Rectum (tissue), 1 donor: ENCODE measurements around a stretch of chr20.

DNA sequence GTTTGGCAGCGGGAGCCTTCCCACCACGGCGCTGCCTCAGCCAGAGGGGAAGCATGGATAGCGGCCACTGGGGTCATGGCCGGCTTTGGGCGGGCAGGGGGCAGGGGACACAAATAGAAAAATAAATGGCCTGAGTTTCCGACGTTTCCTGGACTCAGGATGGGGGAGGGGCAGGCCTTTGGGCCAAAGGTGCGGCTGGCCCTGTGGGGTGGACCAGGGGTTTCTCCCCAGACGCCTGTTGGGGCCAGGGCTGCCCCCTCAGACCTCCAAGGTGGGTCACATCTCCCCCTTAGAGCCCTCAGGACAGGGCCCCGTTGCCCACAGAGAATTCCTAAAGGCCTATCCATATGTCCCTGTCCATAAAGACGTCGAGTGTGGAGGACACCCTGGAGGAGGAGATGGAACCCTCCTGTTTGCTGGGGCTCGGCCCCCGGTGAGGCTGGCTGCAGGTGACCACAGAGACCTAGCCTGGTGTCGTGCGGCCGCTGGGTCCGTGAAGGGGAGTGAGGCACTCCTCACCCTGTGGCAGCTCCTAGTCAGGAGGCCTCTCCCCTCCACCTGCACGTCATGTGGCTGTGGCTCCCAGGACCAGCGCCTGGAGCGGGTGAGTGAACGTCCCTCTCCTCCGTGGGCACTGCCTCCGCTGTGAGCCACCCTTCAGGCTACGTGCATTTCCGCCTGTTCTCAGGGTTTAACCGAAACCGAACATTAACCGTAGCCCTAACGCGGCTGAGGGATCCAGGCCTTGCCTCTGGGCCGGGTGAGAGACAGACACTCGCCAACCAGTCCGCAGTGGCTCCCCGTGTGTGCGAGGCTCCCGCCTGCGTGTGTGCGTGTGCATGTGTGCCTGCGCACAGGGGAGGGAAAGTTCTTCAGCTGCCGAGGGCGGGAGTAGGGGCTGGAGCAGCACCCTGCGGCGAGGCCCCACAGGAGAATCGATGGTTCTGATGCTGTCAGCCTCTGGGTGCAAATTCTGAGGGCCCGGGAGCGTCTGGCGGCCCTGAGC, 6.1 kb upstream of the TCEA2 start:
- PRO-cap, result no peak

DNA sequence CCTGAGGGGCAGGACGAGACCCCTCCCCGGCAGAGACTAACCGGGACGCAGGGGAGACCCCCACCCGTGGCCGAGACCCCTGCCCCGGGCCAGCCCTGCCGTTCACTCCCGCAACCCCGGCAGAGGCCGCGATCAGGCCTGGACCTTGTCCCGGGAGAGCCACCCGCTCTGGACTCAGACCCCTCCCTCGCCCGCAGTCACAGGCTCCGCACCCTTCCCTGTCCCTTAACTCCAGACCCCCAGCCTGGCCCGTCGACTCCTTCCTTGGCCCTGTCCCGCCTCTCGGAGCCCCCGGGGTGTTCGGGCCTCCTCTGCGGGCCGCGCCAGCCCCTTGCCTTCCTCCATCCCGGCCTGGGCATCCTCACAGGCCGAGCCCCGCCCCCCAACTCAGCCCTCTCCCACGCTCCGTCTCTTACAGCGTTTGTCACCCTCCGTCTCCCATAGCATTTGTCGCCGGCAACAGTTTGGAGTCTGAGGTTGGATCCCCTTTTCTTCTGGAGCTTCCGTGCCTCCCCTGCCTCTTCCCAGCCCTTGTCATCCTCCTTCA, 549 bp downstream of the TCEA2 start:
- PRO-cap, result unidirectional peak, minus-strand start at position 119 of the sequence; bidirectional peak, plus-strand start at position 462 of the sequence, minus-strand start at position 389 of the sequence

DNA sequence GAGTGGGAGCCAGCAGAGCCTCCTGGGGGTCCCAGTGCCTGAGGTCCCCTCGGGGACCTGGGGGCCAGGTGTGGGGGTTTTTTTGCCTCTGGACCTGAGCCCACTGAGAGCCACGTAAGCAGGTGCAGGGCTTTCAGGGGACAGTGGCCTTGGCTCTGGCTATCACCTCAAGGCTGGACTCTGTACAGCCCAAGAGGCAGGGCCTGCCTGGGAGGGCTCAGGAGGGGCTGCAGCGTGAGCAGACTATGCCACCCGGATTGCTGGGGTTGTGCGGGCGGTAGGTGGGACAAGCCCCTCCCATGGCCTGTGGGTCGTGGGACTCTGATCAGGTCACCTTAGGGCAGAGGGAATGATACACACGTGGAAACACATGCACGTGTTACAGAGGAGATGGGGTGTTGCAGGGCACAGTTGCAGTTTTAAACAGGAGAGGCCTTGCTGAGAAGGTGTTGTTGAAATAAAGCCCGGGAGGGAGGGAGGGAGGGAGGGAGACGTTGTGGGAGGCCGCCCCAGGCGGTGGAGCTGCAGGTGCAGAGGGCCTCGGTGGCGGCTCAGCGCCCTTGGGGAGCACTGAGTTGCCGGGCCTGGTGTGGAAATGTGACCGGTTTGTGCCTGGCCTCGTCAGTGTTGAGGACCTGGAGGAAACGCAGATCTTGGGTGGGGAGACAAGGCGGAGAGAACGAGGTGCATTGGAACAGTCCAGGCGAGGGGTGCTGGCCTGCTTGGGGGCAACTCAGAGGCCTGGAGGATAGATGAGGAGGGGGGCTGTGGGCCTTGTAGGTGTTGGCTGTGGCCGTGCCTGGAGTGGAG, 2.3 kb downstream of the TCEA2 start:
- PRO-cap, result no peak

DNA sequence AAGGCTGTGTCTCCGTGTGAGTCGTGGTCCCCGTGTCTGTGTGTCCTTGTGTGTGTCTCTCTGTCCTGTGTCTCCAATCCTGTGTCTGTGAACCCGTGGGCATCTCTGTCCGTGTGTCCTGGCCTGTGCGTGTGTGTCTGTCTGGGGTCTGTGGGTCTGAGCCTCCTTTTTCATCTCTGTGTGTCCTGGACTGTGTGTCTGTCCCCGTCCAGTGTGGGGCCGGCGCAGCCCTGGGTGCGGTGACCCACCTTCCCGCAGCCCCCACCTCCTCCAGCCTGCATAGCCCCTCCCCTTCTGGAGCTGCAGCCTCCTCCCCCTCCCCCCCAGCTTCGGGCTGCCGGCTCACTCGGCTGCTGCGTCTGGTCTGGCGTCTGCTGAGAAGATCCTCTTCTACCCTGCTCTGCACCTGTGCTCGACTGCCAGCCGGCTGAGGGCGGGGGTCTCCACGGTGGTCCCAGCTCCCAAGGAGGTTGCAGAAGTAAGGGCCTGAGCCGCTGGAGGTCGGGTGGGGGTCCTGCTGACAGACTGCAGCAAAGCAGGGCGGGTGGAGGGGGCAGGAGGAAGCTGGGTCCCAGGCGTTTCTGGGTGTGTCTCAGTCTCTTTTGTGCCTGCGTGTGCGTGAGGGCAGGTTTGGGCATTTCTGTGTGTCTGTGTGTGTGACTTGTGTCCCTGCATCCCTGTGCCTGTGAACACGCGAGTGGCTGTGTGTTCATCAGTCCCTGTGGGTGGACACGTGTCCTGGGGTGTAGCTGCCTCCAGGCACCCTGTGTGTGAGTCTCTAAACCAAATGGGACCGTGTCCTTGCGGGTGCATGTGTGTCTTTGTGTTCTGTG, 7.7 kb upstream of the LKAAEAR1 start:
- PRO-cap, result no peak